Measurements from ENCODE around the gene GEMIN4.

DNA sequence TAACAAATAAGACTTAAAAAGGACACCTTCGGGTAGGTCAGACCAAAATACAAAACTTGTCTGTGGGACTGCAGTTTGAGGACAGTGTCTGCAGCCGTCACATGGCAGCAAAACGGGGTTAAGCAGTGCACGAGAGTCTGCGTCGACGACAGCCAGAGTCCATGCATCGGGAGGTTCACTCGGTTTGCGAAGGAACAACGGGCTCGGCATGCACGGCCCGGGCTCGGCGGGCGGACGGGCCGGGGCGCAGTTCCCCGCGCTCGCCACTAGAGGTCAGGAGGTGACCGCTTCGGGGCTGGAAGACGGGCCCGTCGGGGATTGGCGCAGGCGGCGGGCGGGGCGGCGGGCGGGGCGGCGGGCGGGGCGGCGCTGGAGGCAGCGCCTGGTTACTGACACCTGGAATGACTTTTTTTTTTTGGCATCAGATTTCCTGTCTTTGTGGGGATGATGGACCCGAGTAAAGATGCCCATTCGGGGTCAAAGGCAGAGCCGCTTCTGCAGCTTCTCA, 6.4 kb downstream of the SCGB1C2 start:
- PRO-cap, 7 experiments = peak in 1 of 7 experiments; most common plus-strand start position 352 of the sequence (in 1)
- RAMPAGE, long total RNA, 2 experiments = no peak in any of the 2 experiments

- PRO-cap, 7 experiments = no peak in any of the 7 experiments
- RAMPAGE, long total RNA, 2 experiments = no peak in any of the 2 experiments
These were observed 4.3 kb upstream of the DOC2B start for GRCh38 chr17:185656-186202.

- PRO-cap, 7 experiments = no peak in any of the 7 experiments
- RAMPAGE, long total RNA, 2 experiments = no peak in any of the 2 experiments
These were observed 47.7 kb upstream of the DOC2B start for GRCh38 chr17:229040-229725.

- PRO-cap, 7 experiments = no peak in any of the 7 experiments
- RAMPAGE, long total RNA, 2 experiments = no peak in any of the 2 experiments
These were observed 53.1 kb upstream of the DOC2B start for GRCh38 chr17:234136-235379.

DNA sequence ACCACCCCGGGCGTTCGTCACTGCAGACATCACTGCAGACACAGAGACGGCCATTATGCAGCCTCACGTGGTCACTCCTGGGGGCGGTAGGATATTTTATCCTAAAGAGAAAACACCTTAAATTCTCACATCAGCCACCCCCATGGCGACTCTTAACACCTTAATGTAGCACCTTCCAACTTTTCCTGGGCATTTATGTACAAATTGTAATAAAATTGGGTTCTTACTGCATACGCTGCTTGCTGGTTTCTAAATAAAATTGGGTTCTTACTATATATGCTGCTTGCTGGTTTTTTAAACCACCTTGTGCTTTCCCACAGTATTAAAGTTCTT, 19.4 kb downstream of the RPH3AL start:
- PRO-cap, 7 experiments = peak in 1 of 7 experiments; most common plus-strand start position 32 of the sequence (in 1)
- RAMPAGE, long total RNA, 2 experiments = no peak in any of the 2 experiments

DNA sequence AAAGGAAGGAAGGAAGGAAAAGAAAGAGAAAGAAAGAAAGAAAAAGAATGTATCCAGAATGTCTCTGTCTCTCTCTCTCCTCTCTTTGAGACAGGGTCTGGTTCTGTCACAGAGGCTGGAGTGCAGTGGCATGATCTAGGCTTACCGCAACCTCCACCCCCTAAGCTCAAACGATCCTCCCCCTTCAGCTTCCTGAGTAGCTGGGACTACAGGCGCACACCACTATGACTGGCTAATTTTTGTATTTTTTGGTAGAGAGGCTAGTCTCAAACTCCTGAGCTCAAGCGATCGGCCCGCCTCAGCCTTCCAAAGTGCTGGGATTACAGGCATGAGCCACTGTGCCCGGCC, 8.2 kb downstream of the C17orf97 start:
- PRO-cap, 7 experiments = no peak in any of the 7 experiments
- RAMPAGE, long total RNA, 2 experiments = no peak in any of the 2 experiments

- PRO-cap, 7 experiments = no peak in any of the 7 experiments
- RAMPAGE, long total RNA, 2 experiments = no peak in any of the 2 experiments
These were observed 135.1 kb downstream of the C17orf97 start for GRCh38 chr17:545115-545801.

DNA sequence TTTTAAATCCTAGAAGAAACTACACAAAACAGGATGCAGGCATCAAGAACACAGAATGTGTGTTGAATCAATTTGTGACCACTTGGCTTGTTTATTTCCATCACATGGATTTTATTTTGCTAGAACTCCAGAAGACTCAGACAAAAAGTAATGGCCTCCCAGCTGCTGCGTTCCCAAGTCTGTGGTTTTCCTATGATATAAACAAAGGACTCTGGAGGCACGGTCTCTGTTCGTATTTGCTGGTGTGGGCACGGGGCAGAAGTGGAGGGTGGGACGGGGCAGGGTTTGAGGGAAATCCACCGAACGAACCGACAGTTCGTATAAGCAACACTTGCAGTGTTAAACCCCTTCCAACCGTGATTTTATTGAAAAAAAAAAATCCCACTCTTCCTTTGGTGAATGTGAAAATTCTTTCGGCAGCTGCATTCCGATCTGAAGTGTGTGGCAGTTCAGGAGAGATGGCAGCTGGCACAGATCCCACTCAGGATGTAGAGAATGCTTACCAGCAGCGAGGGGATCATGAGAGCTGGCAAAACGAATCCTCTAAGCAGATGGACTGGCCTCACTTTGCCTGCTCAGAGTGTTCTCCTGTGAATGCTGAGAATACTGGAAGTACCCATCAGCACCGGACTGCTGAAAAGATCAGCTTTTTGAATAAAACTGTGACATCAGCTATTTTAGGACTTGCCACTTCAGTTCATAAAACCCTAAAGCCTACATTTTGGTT, 139.3 kb downstream of the C17orf97 start:
- PRO-cap, 7 experiments = peak in 3 of 7 experiments; most common minus-strand start position 175 of the sequence (in 2)
- RAMPAGE, long total RNA, 2 experiments = no peak in any of the 2 experiments

DNA sequence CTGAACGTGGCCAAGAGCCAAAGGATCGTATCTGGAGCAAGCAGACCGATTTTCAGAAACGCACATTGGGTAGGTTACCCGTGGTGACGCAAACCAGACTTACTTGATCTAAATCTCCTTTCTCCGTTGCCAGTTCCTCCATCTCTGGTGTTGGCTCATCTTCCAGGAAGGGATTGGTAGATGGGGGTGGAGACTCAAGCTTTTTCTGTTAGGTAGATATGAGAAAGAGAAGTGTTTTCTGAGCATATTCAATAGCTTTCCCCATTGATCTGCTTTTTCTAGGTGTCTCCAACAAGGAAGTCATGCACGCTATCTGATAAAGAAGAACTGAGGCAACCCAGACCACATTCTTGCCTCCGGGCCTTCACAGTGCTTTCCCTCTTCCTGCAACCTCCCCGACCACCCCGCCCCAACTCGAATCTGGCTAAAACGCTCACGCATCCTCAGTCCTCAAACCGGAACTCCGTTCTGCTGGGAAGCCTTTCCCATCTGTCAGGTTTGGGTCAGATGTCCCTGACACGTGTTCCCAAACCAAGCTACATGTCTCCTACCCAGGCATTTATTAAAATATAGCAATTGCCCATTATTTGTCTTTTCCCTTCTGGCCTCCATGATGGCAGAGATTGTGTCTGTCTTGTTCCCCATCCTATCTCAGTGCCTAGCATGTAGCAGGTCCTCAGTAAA, 112.8 kb downstream of the VPS53 start:
- PRO-cap, 7 experiments = no peak in any of the 7 experiments
- RAMPAGE, long total RNA, 2 experiments = no peak in any of the 2 experiments

- PRO-cap, 7 experiments = peak in 5 of 7 experiments; most common plus-strand start chr17:732995 (in 1); most common minus-strand start chr17:732998 (in 4)
- RAMPAGE, long total RNA, 2 experiments = no peak in any of the 2 experiments
These were observed 527 bp downstream of the TLCD3A start for GRCh38 chr17:732960-733285.

DNA sequence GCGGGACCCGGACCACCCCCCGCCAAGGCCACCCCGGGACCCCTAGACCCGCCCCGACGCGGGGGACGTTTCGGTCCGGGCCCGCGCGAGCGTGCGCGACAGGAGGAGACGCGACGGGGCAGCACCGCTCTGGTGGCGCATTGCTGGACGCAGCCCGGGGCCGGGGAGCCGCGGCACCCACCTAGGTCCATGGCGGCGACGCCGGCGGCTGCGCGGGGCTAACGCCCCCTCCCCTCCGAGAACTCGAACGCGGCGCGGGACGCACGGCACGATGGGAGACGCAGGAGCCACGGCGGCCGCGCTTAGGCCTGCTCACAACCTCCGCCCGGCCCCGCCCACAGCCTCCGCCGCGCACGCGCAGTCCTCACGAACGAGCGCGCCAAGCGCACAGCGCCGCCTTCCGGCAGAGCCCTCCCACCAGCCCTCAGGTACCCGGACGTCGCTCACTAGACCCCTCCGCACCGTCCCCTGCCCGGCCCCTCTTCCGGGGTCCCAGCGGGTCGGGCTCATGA, at the start of gene GEMIN4:
TSS of gene GEMIN4 (minus strand) at position 313 of the 512 bp plus-strand sequence.
- PRO-cap, 7 experiments = peak in 7 of 7 experiments; most common plus-strand start position 427 of the sequence (in 4); most common minus-strand start position 339 of the sequence (in 7)
- RAMPAGE, long total RNA, 2 experiments = start-site peak on the minus strand in 2 of 2 experiments, centred at positions 327 to 328 of the sequence, 75 to 77 reads per replicate

- PRO-cap, 7 experiments = no peak in any of the 7 experiments
- RAMPAGE, long total RNA, 2 experiments = no peak in any of the 2 experiments
These were observed 20.4 kb downstream of the MRM3 start for GRCh38 chr17:802397-803110.

- PRO-cap, 7 experiments = no peak in any of the 7 experiments
- RAMPAGE, long total RNA, 2 experiments = no peak in any of the 2 experiments
These were observed 65.8 kb downstream of the MRM3 start for GRCh38 chr17:848053-848320.

- PRO-cap, 7 experiments = no peak in any of the 7 experiments
- RAMPAGE, long total RNA, 2 experiments = no peak in any of the 2 experiments
These were observed 79.3 kb downstream of the NXN start for GRCh38 chr17:900362-900623.

DNA sequence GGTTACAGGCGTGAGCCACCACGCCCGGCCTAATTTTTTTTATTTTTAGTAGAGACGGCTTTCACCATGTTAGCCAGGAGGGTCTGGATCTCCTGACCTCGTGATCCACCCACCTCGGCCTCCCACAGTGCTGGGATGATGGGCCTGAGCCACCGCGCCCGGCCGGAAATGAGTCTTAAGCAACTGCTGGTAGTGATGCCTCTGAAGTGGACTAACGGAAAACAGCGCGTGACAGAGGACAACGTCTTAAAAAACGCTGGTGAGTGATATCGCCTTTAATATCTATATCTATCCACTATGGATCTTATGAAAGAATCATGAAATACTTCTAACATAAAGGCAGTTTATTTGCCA, 69.9 kb downstream of the NXN start:
- PRO-cap, 7 experiments = no peak in any of the 7 experiments
- RAMPAGE, long total RNA, 2 experiments = no peak in any of the 2 experiments

- PRO-cap, 7 experiments = no peak in any of the 7 experiments
- RAMPAGE, long total RNA, 2 experiments = no peak in any of the 2 experiments
These were observed 69.6 kb downstream of the NXN start for GRCh38 chr17:910028-910247.

GRCh38 chr17:954565-955093, 24.9 kb downstream of the NXN start:
- PRO-cap, 7 experiments = no peak in any of the 7 experiments
- RAMPAGE, long total RNA, 2 experiments = no peak in any of the 2 experiments

GRCh38 chr17:1004843-1005925, 8.3 kb downstream of the TIMM22 start:
- PRO-cap, 7 experiments = peak in 2 of 7 experiments; most common plus-strand start chr17:1005718 (in 2)
- RAMPAGE, long total RNA, 2 experiments = no peak in any of the 2 experiments

DNA sequence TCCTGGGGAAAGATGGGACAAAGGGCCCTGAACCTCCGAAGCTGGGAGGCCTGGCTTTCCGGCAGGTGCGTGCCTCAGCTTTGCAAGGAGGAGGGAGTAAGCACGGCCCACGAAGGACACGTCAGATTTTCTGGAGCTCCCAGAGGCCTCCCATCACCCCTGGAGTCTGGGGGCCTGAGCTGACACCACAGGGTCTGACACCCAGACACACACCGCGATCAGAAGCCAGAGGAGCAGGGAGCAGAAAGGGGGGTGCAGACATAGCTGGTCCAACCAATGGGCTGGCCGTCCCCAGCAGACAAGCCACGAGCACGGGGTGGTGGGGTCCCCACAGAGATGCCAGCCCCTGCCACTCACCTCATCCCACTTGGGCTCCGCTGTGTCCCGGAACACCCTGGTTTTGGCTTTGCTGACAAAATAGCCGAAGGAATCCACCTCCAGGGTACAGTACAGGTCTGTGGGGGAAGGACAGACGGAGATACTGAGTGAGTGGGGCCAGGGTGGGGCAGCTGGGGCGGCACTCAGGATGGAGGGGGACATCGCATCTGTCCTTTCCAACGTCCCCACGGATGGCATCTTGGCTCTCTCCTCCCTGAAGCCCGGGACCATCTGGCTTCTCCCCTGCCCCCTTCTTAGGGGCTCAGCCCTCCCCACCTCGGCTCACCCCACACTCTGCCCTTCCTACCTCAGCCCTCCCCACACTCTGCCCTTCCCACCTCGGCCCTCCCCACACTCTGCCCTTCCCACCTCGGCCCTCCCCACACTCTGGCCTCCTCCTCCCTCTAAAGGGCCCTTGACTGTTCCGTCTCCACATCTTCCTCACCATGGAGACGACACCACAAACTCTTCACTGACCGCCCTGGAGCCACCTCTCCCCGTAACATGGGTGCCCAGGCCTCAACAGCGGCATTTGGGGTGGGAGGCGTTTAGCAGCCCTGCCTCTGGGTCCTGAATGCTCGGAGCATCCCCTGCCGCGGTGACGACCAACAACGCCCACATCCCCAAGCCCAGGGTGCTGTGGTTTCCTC, 53.6 kb downstream of the TIMM22 start:
- PRO-cap, 7 experiments = no peak in any of the 7 experiments
- RAMPAGE, long total RNA, 2 experiments = no peak in any of the 2 experiments

- PRO-cap, 7 experiments = no peak in any of the 7 experiments
- RAMPAGE, long total RNA, 2 experiments = no peak in any of the 2 experiments
These were observed 83.6 kb downstream of the ABR start for GRCh38 chr17:1096157-1096612.

Measured in ovary (tissue), 7 donors.